Foreskin keratinocyte (primary cell): ENCODE measurements around a stretch of chr1.

GRCh38 chr1:115828134-115828873 lies 12.6 kb downstream of the NHLH2 start:
- RAMPAGE, total RNA = no peak

- RAMPAGE, total RNA = no peak
Observed at GRCh38 chr1:115829316-115829600, 11.7 kb downstream of the NHLH2 start.

- RAMPAGE, total RNA = no peak
Observed at GRCh38 chr1:115837470-115838166, 3.3 kb downstream of the NHLH2 start.

DNA sequence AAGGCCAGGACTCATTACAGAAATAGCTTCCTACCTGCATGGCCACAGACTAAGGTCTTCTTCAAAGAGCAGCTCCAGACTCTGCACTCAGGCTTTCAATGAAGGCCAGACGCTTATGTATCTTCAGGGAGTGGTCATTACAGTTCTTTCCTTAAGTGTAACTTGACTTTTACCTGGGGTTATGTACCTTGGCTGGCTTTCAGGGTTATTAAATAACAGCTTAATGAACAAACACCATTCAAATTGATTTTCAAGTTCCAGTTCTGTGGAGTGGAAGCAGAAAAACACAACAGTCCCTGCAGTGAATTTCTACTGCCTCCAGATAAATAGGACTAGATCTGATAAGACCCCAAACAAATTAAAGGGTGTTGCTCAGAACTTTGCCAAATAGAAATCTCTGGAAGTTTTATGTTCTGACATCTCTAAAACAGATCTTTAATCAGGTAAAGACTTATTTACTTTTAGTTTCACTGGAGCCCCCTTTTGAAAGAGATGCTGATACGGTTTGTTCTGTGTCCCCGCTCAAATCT lies 23.6 kb upstream of the SLC22A15 start:
- RAMPAGE, total RNA = no peak

- RAMPAGE, total RNA = no peak
Observed at GRCh38 chr1:116110400-116110865, 766 bp upstream of the MAB21L3 start.

- RAMPAGE, total RNA = no peak
Observed at GRCh38 chr1:116256912-116257719, 115.9 kb upstream of the ATP1A1 start.

- RAMPAGE, total RNA = no peak
Observed at GRCh38 chr1:116361513-116362598, 11.2 kb upstream of the ATP1A1 start.

DNA sequence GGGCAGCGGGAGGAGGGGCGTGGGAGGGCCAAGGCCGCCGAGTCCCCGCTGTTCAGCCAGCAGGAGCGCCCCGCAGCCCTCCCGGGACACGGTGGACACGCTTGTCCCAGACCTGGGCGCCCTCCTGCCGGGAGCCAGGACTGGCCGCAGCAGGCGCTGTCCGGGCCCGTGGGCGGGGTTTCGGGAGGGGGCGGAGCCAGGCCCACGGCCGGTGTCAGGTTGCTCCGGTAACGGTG lies 188 bp upstream of the ATP1A1 start:
- RAMPAGE, total RNA = no peak

DNA sequence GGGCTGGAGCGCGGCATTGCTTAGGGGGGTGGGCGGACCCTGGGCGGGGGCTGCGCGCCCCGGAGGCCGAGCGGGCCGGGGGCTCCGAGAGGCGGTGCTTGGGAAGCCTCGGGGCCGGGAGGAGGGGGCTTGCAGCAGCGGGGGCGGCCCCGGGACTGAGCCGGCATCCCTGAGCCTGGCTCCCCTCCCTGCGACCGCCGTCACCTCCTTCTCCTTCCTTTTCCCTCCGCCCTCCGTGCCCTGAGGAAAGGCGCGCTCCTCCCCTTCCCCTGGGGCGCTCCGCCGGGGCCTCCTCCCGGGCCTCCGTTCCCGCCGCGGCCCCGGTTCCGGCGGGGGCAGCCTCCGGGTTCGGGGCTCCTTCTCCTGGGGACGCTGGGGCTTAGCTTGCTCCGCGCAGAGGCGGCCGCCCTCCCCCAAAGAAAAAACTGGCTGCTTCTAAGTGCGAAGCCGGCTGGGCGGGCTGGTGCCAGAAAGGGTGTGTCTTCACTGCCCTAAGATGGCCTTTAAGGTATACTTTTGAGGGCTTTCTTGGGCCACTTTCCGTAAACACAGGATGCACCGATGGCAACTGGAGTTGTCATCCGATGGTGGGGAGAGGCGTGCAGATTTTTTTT lies 797 bp downstream of the ATP1A1 start:
- RAMPAGE, total RNA = no peak

DNA sequence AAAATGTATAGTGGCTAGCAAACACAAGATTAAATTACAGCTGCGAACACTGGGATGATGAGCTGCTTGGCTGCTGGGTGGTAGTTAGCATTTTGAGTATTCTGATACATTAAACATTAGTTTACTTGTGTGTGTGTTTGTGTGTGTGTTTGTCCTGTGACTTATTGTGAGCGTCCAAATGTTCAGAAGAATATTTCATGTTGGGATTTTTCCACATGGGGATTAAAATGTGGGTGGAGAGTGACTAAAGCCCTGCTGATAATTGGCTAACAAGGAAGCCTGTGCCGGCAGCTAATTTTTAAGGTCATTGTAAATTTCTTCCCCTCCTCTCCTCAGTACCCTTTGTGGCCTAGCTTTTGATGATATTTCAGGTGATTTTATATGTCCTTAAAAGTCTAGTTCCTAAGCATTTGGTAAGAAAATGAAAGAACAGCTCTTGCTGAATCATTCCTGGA lies 2.5 kb downstream of the ATP1A1 start:
- RAMPAGE, total RNA = no peak

DNA sequence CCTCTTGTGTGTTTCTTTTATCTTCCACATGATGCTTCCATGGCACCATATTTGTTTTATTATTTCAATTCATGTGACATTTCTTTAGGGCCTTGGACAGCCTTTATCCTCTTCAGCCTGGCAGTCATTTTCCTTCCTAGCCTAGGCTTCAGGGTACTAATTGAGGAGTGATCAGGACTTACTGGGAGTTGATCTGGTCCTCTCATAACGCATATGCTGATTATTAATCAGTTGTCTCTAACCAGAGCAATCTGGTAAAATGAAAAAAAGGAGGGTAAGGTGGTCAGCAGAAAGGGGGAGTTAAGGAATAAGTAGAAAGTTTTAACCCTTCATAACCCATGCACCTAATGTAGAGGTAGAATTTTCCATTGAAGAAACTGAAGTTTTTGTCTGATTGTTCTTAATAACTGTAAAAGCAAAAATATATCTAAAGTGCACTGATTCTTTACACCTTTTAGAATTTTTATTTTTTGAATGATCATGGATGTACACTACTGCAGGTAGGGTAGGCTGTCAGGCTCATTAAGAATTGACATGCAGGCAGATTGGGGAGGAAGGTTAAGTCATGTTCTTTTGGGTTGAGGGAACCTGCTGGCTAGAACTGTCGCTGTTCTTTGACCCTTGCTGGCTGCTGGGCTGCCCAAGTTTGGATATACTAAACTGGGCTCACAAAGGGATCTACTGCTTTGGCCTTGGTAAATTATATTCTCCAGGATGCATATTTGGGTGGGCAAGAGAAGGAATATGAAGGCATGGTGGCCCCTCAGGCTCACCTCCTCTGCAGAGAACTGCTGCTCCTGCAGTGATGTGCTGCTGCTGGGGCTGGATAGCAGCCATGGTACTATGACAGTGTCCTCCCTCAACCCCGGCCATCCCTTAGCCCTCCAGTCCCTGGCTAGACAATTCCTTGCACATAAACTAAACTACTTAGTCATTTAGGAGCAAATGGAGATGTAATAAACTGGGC lies 5.8 kb downstream of the ATP1A1 start:
- RAMPAGE, total RNA = no peak

DNA sequence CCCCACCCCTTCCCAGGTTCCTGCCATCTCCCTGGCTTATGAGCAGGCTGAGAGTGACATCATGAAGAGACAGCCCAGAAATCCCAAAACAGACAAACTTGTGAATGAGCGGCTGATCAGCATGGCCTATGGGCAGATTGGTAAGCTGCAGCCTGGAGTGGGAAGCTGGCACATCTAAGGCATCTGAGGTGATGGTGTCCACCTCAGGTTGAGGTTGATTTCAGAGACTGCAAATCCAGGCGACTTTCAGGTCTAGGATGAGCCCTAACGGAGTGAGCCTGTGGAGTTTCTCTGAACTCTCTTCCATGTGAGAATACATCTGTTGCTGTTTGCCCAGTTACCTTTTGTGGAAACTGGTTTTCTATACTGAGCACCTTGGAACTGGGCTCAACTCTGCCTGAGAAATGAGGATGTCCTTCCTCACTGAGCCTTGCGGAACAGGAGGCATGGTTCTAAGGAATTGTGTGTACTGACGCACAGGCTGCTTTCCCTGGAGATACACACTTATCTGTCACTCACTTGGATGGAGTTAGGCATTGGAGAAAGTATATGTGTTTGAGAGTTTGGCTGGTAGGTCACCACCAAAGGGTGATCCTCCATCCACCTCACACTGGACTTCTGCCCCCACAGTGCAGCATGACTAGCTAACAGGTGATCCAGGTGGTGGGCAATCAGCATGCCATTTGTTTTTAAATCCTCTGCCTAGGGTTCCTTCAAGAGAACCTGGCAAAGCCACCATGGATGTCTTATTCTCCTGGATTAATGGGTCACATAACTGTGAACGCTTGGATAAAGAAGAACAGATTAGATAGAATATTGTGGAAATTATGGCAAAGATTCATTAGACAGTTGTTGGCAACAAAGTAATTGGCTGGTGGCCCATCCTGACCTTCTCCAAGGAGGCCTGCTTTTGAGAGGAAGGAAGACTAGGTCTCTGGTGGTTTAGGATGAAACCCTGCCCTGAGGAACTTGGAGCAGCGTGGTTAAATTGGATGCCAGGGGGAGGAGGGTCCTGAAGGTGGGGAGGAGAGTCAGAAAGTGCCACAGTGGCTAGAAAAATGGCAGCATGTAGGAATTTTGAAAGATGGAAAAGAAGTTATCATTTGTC lies 26.7 kb downstream of the ATP1A1 start:
- RAMPAGE, total RNA = no peak

DNA sequence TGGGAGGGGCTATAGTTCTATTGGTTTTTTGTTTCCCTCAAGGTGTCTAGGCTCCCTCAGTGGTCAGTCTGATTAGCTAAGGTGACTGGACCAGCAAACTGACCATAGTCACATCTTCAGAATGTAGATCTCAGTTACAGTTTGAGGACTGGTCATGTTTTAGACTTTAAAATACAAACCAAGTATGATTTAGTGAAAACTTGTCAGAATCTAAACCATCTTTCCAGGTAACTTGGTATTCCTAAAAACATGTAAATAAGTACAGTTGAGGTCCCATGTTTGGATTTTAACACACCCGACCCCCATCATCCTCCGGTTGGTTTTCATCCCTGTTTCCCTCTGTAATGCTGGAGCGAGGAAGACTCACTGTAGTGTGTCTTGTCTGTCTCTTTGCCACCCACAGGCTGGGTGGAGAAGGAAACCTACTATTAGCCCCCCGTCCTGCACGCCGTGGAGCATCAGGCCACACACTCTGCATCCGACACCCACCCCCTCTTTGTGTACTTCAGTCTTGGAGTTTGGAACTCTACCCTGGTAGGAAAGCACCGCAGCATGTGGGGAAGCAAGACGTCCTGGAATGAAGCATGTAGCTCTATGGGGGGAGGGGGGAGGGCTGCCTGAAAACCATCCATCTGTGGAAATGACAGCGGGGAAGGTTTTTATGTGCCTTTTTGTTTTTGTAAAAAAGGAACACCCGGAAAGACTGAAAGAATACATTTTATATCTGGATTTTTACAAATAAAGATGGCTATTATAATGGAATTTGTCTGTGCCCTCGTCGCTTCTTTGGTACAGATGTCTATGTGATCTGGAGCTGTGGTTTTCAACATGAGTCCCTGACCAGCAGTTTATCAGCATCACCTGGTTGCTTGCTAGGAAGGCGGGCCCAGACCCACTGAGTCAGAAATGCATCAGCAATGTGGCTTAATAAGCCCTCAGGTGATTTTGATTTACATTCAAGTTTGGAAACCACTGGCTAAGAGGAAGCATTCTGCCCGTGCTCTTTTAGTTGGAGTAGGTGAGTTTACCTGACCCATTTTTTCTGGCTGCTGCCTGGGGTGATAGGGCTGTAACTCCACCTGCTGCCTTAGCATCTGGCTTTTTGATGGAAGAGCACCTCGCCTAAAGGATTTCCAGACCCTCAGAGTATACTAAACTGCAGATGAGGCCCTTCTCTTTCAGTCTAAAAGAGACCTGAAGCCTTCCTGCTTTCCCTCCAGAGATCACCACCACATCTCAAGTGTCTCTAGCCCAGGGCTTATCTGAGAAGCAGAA lies 31.4 kb downstream of the ATP1A1 start:
- RAMPAGE, total RNA = no peak

- RAMPAGE, total RNA = no peak
Observed at GRCh38 chr1:116415478-116416555, 42.8 kb downstream of the ATP1A1 start.

DNA sequence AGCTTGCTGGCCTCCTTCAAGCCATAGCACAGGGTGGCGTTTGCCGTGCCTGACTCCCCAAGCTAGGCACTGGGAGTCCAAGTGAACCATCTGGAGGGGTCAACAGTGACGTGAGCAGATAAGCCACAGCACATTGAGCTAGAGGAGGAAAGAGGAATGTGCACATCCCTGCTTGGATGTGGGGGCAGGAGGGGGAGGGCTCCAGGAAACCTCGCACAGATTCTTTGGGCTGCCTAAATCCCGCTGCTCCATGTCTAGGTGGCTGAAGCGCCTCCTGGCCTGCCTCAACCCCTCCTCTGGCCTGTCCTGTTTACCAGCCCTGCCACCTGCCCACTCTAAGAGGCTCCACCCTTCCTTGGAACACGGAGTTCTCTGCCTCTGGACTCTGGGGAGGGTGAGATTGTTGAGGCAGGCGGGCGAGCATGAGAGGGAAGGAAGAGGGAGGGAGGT lies 86.9 kb downstream of the CD58 start:
- RAMPAGE, total RNA = no peak

GRCh38 chr1:116484946-116485445 lies 85.8 kb downstream of the CD58 start:
- RAMPAGE, total RNA = no peak

GRCh38 chr1:116559307-116559876 lies 11.4 kb downstream of the CD58 start:
- RAMPAGE, total RNA = no peak

DNA sequence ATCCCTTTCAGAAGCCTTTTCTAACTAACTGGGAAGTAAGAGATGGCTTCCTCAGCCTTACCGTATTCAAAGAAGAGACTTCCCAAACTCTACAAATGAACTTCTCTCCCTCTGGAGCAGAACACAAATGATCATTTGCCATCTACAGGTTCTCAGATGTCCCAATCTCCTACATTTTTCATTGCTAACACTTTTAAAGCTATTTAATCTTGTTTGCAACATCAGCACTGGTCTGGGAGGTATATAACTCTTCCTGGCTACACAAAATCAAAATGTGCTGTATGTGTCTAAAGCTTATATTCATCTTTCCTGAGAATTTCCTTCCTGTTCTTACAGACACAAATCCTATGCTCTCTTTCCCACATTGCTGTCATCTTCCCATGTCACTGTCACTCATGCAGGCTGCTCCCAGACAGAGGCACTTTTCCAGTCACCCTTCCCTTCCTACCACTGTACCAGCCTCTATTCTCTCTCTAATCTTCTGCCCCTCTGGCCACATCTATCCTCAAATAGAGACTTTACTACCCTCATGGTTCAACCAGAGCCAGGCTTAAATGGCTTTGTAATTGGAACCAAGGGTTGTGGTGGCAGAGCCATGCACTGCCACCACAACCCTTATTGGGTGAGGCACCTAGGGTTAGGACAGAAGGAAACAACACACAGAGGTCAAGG lies 4.5 kb downstream of the IGSF3 start:
- RAMPAGE, total RNA = no peak

DNA sequence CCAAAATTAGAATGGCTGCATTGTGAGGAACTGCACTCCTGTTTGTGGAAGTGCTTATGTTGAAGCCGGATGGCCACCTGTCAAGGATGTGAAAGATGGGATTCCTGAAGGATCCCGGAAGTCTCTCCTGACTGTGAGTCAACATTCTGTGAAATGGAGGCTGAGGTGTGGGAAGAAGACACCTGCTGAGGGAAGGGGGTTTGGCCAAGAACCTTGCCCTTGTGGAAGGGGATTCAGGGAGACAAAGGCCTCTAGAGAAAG lies 70.4 kb downstream of the CD2 start:
- RAMPAGE, total RNA = no peak

DNA sequence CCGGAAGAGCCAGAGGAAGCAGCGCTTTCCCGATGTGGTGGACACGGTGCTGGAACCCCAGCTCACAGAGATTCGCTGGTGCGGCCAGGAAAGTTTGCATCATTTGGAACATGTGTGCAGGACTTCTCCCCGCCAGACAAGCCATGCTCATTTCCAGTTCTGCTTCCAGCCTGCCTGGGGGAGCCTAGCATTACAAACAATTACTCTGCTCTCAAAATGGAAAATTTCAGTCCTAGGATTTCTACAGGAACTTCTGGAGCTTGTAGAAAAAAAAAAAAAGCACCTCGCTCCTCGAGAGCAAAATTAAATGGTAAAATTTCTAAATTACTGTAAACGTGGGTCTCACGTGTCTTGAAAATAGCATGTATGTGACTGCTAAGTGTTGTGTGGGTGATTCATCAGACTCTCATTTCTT lies 62.0 kb upstream of the PTGFRN start:
- RAMPAGE, total RNA = no peak